Kidney (tissue), 2 donors: ENCODE data around the gene TMX4.

DNA sequence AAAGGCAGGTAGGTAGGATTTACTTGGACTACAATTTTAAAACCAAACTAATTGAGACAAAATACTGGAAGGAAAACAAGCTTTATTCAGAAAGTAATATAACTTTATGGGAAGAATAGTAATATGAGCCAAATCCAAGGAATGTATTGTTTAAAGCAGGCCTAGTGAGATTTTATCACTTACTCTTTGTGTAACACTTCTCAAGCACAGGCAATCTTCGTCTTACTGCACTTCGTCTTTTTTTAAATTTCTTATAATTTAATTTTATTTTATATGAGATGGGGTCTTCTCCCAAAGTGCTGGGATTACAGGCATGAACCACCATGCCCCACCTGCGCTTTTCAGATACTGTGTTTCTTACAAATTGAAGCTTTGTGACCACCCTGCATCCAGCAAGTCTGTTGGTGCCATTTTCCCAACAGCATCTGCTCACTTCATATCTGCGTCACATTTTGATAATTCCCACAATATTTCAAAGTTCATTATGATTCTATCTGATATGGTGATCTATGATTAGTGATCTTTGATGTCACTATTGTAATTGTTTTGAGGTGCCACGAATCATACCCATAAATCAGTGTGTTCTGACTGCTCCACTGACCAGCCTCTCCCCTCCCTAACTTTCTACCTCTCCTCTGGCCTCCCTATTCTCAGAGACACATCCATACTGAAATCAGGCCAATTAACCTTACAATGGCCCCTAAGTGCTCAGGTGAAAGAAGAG, 57.9 kb downstream of the GPCPD1 start:
- PRO-cap = no peak
- RRBS = no CpG with 5 or more reads among the region's 5 CpGs

GRCh38 chr20:5564070-5564790, 46.6 kb downstream of the GPCPD1 start:
- PRO-cap = no peak
- RRBS = no CpG with 5 or more reads among the region's 6 CpGs

GRCh38 chr20:5572711-5573385, 38.0 kb downstream of the GPCPD1 start:
- PRO-cap = no peak
- RRBS = no CpG with 5 or more reads among the region's 5 CpGs

DNA sequence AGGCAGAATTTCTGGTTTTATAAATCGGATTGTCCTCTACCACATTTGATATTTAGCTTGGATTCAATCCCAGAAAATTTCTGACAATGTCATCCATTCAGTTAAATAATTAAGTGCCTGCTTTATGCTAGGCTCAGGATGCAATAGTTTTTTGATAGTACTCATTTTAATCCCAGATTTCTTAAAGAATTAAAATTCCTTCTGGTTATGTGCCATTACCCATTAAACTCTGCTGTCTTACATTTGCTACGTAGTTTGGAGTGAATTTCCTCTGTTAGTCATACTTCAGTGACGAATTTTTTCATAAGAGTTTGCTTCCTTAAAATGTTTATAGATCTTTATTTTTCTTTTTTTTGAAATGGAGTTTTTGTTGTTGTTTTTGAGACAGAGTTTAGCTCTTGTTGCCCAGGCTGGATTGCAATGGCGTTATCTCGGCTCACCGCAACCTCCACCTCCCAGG, 2.2 kb upstream of the GPCPD1 start:
- PRO-cap = no peak
- RRBS = no CpG with 5 or more reads among the region's 6 CpGs

- PRO-cap = no peak
- RRBS = no CpG with 5 or more reads among the region's 7 CpGs
Observed at GRCh38 chr20:5651401-5651916, 40.7 kb upstream of the GPCPD1 start.

DNA sequence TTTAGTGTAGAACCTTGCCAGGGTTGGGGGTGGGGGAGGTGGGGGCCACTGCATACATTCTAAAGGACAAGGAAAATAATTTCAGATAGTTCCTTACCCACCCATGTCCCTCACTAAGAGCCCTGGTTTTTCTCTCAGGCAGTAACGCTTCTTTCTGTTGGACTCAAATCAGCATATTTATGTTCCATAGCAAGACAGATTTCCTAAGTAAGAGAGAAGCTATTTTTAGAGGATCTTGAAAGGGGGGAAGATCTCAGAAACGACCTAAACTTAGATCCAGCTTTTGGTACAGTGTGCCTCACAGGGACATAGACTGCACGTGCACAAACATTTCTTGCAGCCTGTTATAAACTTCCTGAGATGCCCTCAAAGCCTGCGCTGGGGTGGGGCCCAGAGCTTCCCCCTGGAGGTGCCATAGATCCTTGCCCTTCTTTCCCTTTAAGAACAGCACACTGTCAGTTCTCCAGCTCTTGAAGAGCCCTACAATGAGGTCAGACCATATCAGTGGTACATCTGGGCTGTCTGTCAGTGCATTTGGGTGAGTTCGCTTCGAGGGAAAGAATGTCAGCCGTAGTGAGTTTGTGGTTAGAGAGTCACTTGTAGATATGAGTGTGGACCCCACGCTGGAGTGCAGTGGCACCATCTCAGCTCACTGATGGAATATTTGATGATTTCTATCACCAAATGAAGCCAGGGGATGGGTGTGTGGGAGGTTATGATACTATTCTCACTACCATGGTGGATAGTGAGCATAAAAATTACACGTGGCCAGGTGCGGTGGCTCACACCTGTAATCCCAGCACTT, 48.7 kb upstream of the GPCPD1 start:
- PRO-cap = no peak
- RRBS = no CpG with 5 or more reads among the region's 10 CpGs

DNA sequence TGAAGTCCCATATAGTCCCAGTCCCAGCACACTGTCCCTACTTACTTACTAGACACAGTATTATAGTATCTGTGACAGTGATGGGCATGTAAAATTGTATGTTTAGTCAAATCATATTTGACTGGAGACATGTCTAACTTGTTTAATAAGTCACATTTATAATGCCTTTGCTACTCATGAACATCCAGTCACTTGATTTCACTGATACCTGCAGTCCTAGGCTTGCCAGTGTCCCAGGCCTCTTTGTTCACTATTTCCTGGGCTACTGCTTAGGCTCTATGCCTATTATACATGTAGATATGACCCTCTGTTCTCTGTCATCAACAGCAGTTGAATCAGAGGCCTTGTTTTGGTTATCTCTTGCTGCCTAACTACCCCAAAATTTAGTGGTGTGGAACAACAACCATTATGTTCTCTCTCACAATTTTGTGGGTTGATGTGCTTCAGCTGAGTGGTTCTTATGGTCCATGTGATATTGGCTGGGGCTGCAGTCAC, 47.4 kb downstream of the SHLD1 start:
- PRO-cap = no peak

DNA sequence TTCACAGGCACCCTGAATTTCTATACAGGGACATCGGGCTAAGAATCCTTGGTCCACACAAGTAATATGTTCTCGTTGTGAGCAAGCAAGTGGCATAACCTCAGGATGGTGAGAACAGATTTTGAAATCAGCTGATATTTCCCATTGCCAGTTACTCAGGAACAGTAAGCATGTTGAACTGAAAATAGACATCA, 48.7 kb upstream of the CHGB start:
- PRO-cap = no peak
- RRBS = no CpG with 5 or more reads among the region's 2 CpGs

GRCh38 chr20:5863256-5864010, 47.9 kb upstream of the CHGB start:
- PRO-cap = no peak
- RRBS = no CpG with 5 or more reads among the region's 11 CpGs

DNA sequence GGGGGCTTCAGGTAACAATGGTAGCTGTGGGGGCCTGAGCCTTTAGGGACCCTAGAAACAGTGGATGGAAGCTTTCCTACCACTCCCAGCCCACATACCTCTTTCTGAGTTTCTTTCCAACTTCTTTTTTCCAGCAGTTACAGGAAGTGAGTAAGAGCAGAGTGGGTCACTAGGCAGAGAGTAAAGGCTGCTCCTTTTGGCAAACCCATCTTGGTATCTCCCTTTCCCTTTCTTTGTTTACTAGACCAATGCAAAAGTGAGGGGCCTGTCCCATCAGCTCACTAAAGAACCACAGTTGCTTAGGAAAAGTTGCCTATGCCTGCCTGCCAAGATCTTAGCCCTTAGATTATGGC, 7.5 kb downstream of the CHGB start:
- PRO-cap = no peak

DNA sequence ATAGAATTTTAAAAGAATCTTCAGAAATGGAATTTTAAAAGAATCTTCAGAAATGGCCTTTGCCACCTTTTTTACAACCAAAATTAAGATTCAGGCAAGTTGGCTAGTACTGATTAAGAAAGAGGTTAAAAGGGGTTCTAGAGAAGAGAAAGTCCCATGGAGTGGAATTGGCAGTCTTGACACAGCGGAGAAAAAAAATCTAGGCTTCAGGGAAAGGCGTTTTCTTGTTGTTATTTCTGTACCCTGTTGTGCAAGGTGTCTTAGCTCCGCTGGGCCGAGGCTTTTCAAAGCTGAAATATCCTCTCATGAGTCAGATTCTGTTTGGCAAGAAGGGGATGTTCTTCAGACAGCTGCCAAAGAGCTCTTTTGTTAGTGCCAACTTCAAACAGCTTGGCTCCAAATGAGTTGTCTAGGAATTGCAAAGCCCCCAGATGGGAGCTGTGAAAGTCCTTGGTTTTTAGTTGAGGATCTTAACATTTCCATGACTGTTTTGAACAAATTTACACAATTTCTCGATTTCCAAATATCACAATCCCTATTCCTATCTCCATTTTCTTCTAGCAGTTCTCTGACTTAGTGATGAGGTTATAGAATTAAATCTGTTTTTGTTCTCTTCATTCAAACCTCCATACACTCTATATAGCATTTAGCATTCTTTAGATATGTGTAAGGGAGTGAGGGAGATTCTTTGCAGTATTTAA, 2.3 kb downstream of the CRLS1 start:
- PRO-cap = no peak
- RRBS = no CpG with 5 or more reads among the region's 5 CpGs

GRCh38 chr20:6714236-6714751, 53.2 kb upstream of the BMP2 start:
- PRO-cap = no peak
- RRBS = no CpG with 5 or more reads among the region's 5 CpGs

- PRO-cap = no peak
- RRBS = no CpG with 5 or more reads among the region's 6 CpGs
Observed at GRCh38 chr20:6735645-6736448, 31.6 kb upstream of the BMP2 start.

DNA sequence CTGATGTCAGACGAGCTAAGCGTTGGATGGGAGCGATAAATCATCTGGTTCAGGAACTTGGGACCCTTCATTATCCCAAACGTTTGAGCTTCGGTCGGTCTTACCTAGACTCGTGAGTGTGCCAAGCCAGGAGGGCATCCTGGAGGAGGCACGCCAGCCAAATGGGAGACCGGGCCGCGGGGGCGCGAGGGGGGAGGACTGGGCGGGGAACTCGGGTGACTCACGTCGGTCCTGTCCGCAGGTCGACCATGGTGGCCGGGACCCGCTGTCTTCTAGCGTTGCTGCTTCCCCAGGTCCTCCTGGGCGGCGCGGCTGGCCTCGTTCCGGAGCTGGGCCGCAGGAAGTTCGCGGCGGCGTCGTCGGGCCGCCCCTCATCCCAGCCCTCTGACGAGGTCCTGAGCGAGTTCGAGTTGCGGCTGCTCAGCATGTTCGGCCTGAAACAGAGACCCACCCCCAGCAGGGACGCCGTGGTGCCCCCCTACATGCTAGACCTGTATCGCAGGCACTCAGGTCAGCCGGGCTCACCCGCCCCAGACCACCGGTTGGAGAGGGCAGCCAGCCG, 2.5 kb downstream of the BMP2 start:
- PRO-cap = unidirectional peak, plus-strand start at position 223 of the sequence
- RRBS = 5% methylated on average over 18 of the region's 47 CpGs

GRCh38 chr20:6770441-6770900, 3.0 kb downstream of the BMP2 start:
- PRO-cap = unidirectional peak, minus-strand start at chr20:6770600
- RRBS = no CpG with 5 or more reads among the region's 12 CpGs

DNA sequence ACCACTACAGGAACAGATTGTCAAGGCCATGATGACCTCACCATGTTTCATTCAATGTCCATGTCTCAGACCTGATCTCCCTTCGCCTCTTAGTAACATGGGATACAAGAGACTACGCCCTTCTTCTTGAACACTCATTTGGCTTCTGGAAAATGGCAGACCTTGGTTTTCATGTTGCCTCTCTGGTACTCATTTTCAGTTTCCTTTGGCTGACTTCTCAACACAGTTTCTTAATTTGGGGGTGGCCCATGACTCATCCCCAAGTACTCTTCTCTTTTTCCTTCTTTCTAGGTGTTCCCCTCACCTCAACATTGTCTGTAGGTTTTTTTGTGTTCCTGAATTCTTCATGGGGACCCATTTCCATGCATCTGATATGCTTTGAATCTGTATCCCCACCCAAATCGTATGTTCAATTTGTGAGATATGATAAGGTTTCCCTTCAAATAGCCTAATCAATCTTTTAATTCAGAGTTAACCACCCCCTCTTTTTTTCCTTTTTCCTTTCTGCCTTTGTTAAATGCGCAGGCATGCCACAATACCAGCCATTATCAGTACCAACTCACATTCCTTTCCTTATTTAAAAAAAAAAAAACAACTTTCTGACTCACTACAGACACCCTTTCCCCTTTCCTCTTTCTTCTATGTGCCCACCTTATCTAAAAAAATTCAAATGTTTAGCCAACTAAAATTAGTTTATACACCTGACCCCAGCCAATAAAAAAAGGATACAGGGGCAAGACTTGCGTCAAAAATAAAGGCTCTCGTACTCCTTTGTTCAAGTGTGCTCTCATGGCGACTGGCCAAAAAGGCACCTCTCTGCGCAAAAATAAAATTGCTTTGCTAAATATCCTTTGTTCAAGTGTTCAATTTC, 22.4 kb downstream of the TMX4 start:
- PRO-cap = no peak
- RRBS = no CpG with 5 or more reads among the region's 8 CpGs

GRCh38 chr20:8019333-8020072, at the start of gene TMX4:
Gene TMX4 (minus strand): TSS chr20:8019761.
- PRO-cap = unidirectional peak, minus-strand start at chr20:8019698; unidirectional peak, minus-strand start at chr20:8019813
- RRBS = 1% methylated on average over 18 of the region's 75 CpGs

- PRO-cap = no peak
- RRBS = no CpG with 5 or more reads among the region's 10 CpGs
Observed at GRCh38 chr20:8202649-8203391, 70.8 kb downstream of the PLCB1 start.

DNA sequence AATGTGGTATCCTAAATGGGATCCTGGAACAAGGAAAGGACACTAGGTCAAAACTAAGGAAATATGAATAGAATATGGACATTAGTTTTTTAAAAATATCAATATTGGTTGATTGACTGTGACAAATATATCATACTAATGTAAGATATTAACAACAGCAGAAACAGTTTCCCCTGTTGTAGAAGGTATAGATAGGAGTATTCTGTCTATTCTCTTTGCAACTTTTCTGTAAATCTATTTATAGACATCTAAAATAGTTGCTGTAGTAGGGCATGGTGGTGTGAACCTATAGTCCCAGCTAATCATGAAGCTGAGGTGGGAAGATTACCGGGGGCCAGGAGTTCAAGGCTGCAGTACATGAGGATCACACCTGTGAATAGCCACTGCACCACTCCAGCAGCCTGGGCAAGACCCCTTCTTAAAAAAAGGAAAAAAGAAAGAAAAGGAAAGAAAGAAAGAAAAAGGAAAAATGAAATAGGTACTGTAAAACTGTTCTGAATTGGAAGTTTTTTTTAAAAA, 276.0 kb downstream of the PLCB1 start:
- PRO-cap = no peak
- RRBS = no CpG with 5 or more reads among the region's 1 CpG

DNA sequence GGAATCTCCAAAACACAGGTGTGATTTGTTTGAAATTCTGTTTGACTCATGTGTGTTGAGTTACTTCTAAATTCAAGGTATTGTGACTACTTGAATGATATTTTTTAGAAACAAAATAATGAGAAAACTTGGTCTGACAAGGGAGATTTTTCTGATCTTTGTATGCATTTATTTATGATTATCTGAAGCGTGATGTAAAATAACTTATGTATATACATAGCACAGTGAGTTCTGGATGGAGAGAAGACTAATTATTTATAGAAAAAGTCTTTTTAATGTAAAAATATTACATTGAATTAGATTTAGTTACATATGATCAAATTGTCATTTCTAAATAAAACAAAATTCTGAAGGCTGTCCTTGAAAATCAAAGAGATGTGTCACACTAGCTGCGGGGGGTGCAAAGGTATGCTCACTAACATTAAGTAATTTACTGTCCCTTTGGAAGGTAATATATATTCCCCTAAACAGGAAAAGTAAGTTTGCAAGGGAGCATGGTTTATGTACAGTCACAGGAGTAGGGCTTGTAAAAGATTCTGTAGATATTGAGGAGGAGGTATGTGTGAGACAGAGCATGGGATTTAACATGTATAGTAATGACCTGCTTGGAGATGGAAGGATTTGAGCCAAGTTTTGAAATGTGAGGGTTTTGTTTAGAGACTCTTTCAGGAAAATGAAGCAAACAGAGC, 284.2 kb downstream of the PLCB1 start:
- PRO-cap = no peak
- RRBS = no CpG with 5 or more reads among the region's 2 CpGs